ENCODE measurements around a stretch of chr16.

GRCh38 chr16:89966848-89967868, 18.6 kb downstream of the DEF8 start:
- PRO-cap, result no peak

- PRO-cap, result bidirectional peak, plus-strand start at chr16:89972612, minus-strand start at chr16:89972476; bidirectional peak, plus-strand start at chr16:89972858, minus-strand start at chr16:89972813
Observed at GRCh38 chr16:89972413-89973303, 24.1 kb downstream of the DEF8 start.

GRCh38 chr16:90008718-90009432, 10.4 kb downstream of the DBNDD1 start:
- PRO-cap, result no peak

Data from gallbladder (tissue), 1 donor.